LNCaP clone FGC (cell line): ENCODE measurements around a stretch of chr14.

- RRBS, 2 experiments: no CpG with 5 or more reads among the region's 10 CpGs
Observed at GRCh38 chr14:100079052-100079785, 14.0 kb downstream of the EVL start.

DNA sequence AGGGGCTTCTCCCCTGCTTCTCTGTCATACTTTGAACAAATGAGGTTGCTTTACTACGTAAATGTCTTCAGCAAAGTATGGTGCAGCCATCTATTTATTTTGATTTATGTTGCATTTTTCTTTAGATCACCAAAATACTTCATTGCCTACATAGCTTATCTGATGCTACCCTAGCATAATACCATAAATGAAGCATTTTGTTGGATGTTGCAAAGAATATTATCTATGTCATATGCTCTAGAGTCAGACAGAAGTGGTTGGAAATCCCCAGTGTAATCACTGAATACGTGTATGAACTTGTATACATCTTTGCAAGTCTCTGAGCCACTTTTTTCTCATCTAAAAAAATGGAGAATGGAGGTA is 18.4 kb downstream of the EVL start:
- RRBS, 2 experiments: no CpG with 5 or more reads among the region's 2 CpGs

GRCh38 chr14:100097369-100097866 is 32.2 kb downstream of the EVL start:
- RRBS, 2 experiments: no CpG with 5 or more reads among the region's 11 CpGs

DNA sequence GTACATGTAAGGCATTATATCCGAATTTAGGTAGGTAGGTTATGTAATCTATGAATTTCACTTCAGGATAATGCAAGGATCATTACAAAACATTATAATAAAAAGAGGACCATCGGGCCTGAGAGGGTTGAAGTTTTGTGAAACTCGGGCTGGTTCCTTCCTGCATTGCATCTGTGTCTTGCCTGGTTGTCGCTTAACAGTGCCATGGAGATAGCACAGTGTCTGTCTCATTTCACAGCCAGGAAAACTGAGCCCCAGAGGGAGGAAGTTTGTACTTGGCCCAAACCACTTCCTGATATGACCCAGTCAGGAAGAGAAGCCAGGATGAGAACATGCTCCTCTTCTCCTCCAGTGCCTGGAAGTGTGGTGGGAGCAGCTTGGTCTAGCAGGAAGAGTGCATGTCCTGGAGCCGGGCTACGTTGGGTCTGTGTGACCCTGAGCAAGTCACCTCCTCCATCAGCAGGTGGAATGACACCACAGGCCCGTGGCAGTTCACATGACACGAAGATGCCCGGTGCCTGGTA is 41.4 kb downstream of the EVL start:
- RRBS, 2 experiments: 95 to 97% methylated on average over 5 of the region's 9 CpGs

DNA sequence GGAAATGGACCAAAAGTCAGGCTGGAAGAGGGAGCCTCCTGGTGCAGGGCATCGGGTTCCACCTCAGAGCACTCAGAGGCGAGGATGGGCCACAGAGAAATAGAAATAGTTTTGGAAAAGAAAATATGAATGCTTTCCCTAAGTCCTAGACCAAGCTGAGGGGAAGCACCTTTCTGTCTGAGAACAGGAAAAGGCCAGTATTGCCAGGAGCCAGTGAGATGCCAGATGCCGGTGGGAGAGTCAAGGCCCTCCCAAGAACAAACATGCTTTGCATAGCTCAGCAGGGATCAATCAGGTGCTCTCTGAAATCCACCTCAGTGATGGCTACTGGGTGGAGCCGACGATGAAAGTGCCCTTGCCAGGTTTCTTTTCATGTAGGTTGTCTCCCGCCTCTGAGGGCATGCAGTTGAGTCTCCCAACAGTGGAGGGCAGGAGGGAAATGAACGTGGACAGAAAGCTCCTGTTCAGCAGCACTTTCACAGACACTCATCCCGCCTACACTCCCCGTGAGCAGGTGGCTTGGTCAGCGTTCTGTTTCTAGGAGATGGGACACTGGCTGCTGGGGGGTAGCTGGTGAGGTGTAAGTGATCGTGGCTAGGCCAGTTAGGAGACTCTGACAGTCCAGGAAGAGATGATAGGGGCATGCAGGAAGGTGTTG is 28.2 kb downstream of the DEGS2 start:
- RRBS, 2 experiments: no CpG with 5 or more reads among the region's 11 CpGs

- RRBS, 2 experiments: 57 to 63% methylated on average over 13 of the region's 51 CpGs
Observed at GRCh38 chr14:100158848-100159372, 535 bp downstream of the DEGS2 start.

DNA sequence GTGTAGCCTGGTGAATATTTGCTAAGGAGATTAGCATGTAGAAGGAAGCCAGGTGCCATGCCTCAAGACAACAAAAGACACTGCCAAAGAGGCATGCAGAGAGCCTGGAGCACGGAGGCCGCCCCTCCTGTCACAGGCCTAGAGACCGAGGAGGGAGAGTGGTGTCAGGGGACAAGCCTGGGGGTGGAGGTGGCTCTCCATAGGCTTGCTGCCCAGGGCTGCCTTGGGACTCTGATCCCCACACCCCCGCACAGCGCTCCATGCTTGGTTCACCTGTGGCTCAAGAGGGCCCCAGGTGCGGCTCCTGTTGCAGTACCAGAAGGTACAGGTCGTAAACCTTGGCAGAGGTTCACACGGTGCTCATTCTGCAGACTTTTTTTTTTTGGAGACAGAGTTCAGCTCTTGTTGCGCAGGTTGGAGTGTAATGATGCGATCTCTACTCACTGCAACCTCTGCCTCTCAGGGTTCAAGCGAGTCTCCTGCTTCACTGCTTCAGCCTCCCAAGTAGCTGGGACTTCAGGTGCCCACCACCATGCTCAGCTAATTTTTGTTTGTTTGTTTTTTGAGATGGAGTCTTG is 28.1 kb upstream of the DEGS2 start:
- RRBS, 2 experiments: no CpG with 5 or more reads among the region's 11 CpGs

- RRBS, 2 experiments: no CpG with 5 or more reads among the region's 6 CpGs
Observed at GRCh38 chr14:100281059-100281641, 25.1 kb downstream of the SLC25A29 start.

DNA sequence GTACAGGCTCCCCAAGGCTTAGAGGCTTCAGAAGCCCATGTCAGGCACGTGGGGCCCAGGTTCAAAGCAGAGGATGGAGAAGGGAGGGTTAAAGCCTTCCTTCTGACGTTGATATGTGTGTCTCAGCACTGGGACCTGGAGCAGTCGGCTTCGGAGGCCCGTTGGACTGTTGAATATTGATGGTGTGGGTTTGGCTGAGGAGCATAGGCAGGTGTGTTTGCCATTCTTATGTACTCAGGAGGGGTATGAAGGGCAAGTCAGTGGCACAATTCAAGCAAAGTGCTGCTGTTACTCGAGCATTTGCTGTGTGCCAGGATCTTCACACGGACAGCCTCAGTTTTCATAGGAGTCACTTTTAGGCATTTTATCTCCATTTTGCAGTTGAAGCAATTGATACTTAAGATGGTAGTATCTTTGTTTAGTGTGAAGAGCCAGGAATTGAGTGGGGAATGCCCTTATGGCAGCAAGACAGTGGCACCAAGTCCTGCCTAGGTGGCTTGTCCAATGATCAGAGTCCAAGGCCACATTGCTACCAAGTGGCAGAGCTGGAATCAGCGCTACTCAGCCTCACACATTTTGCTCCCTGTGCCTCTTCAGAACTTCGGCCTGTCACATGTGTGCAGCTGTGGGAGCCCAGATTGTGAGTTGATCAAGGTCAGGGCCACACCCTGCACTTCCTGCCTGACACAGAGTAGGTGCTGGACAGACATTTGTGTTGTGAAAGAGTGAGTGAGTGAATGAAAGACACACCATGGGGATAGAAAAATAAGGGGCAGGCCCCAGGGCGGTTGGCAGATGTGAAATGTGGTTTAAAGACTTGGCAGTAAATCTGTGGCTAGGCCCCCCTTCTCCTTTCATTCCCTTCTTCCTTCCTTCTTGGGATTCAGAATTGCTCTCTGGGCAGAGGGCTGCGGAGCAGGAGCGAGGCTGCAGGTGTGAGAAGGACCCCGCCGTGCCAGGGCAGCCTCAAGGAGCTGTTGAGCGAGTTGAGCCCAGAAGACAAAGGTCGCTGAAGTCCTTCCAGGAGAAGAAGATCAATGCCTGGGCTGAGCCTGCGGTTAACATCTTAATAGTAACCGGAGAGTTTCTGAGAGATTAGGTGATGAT is 30.1 kb downstream of the WDR25 start:
- RRBS, 2 experiments: no CpG with 5 or more reads among the region's 18 CpGs

GRCh38 chr14:100418535-100418828 is 42.2 kb downstream of the WDR25 start:
- RRBS, 2 experiments: no CpG with 5 or more reads among the region's 9 CpGs

DNA sequence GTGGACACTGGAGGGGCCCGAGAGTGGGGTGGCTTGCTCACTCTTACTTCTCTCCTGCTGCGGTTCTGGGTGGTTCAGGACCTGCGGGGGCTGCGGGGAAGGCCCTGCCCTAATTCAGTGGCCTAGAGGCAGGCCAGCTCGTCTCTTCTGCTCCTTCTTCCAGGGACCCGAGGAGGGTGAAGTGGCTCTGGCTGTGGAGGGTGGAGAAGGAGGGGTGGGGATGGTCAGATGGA is 87.1 kb downstream of the BEGAIN start:
- RRBS, 2 experiments: no CpG with 5 or more reads among the region's 6 CpGs

- RRBS, 2 experiments: no CpG with 5 or more reads among the region's 11 CpGs
Observed at GRCh38 chr14:100533962-100534642, 53.1 kb downstream of the BEGAIN start.

DNA sequence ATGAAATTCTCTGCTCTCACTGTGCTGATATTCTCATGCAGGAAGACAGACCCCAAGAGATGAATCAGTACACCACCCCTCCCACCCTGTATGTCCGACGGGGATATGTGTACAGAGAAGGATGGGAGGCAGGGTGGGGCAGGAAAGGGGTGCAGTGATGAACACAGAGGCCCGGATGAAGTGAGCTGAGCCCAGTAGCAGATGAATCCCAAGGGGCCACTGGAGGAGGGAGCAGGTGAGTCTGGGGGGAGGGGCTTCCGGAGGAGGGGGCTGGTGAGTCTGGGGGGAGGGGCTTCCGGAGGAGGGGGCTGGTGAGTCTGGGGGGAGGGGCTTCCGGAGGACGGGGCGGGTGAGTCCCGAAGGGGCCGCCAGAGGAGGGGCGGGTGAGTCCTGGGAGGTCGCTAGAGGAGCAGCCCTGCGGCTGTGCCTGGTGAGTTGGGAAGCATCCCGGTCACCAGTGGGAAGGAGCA is 14.2 kb downstream of the BEGAIN start:
- RRBS, 2 experiments: 21 to 22% methylated on average over 8 of the region's 14 CpGs

DNA sequence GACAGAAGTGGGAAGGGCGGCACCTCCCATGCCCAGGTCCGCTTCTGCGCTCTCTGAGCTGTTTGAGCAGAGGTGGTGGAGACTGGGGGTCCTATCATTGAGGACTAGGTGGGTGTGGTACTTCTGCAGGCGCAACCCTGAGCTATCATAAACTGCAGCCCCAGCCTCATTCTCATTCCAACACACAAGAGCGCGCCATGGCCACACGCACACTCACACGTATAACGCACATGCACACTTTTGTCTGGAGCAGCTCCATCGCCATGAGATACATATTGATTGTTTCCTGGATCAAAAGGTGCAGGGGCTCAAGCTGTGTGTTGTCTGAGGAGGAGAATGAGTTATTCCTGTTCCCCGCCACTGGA is 84.8 kb downstream of the DLK1 start:
- RRBS, 2 experiments: no CpG with 5 or more reads among the region's 11 CpGs

DNA sequence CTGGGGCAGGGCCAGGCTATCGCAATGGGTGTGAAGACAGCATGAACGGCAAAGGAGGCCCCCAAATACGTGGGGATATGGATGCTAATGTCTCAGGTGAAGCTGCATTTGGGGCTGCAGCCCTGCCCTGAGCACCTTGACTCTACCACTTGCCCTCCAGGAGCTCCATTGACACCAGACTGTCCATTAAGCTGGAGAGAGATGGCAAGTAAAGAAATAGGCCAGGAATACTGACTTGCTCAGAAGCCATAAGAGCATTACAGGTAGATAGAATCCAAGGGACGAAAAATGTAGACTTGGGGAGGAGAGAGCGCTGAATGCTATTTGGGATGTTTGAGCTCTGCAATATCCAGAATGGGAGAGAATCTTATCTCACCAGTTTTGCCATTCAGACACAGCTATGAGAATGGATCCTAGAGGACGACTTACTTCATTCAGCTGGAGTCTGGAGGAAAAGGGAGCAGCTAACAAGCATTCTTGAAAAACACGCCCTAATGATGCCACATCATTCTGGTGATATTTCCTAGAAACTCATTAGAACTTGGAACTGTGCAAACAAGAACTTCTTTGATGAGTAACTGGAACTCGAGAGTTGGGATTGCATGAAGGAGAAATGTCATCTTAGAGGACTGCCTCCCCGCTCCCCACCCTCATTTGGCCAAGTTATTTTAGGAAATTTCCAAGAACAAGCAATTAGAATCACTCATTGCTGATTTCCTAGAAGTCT is 38.8 kb downstream of the RTL1 start:
- RRBS, 2 experiments: no CpG with 5 or more reads among the region's 9 CpGs

DNA sequence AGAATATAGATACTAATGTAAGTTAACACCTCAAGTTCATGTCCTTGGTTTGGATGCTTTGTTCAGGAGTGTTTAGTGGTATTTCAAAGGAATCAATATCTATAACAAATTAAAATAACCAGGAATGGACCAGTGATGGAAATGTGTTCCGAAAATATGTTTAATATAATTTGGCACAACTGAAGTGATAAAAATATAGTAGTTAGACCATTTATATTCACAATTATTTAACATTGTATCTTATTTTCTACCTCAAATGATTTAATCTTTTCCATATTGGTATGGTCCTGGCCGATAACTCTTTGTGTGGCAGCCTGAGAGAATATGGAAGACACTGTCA is 32.3 kb upstream of the RTL1 start:
- RRBS, 2 experiments: no CpG with 5 or more reads among the region's 2 CpGs

DNA sequence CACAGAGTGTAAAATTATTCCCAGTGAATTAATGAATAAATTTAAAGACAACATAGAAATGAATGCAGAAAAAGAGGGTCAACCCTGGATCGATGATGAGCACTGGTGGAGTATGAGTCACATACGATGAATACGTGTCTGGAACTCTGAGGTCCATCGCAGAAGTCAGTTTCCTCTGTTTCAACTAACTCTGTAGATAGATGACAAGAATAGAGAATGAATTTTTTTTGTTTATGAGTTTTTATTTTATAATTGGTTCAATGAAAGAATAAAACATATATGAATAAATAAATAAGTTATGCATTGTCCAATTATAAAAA is 83.4 kb upstream of the RTL1 start:
- RRBS, 2 experiments: no CpG with 5 or more reads among the region's 4 CpGs

GRCh38 chr14:101201794-101202120 is 298.2 kb upstream of the RTL1 start:
- RRBS, 2 experiments: no CpG with 5 or more reads among the region's 9 CpGs

GRCh38 chr14:101495760-101496312 is 265.7 kb upstream of the PPP2R5C start:
- RRBS, 2 experiments: no CpG with 5 or more reads among the region's 8 CpGs

- RRBS, 2 experiments: no CpG with 5 or more reads among the region's 22 CpGs
Observed at GRCh38 chr14:101507033-101507589, 254.4 kb upstream of the PPP2R5C start.